Urinary bladder (tissue), 3 donors: ENCODE data around the genes NDNF, IL21 and FGF2.

DNA sequence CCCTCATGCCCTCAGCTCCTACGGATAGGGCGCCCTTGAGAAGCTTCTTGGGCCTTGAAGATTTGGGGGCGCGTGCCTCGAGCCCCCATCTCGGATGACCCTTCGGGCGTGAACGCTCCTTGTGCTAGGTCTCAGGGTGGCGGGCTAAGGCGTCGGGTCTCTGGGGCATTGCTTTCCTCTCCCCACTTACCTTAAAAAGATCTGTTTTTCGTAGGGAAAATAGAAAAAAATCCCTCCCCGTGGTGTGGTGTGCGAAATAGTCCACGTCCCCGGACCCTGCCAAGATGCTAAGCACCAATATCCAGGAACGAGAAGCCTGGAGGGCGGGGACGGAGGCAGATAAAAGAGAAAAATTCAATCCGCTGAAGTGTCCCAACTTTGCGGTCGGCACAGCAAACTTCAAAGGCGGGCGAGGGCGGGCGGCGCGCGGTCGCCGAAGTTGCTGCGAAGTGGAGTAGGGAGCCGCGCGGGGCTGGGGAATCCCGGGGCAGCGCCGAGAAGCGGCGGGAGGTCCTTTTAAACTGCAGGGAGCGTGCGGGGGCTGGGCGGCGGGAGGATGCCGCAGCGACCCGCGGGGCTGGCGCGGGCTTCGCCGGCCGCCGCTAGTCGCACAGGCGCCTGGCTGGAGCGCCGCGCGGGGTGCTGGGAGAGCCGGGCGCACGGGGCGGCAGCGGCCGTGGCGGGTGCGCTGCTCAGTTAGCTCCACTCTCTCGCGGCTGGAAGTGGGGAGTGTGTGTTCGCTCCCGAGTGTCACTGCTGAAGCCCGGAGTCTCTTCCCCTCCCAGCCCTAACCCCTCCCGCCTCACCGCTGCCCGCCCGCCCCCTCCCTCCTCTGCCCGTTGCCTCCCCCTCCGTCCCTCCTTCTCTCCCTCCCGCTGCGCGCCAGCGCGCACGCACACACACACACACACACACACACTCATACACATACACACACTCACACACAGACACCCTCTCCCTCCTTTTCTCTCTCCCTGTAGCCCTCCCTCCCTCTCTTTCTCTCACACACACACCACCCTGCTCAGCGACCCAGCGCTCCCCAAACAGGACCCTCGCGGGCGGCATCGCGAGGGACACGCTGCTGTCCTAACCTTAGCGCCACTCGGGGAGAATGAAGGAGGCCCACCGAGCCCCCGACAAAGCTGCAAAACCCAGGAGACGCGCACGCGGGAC is at the start of gene NDNF:
Gene NDNF (minus strand): TSS at position 733 of the 1,173 bp plus-strand sequence.
- PRO-cap, result unidirectional peak, plus-strand start at position 402 of the sequence; bidirectional peak, plus-strand start at position 545 of the sequence, minus-strand start at position 492 of the sequence; unidirectional peak, minus-strand start at position 612 of the sequence; unidirectional peak, minus-strand start at position 755 of the sequence
- RAMPAGE, long total RNA, result no peak

DNA sequence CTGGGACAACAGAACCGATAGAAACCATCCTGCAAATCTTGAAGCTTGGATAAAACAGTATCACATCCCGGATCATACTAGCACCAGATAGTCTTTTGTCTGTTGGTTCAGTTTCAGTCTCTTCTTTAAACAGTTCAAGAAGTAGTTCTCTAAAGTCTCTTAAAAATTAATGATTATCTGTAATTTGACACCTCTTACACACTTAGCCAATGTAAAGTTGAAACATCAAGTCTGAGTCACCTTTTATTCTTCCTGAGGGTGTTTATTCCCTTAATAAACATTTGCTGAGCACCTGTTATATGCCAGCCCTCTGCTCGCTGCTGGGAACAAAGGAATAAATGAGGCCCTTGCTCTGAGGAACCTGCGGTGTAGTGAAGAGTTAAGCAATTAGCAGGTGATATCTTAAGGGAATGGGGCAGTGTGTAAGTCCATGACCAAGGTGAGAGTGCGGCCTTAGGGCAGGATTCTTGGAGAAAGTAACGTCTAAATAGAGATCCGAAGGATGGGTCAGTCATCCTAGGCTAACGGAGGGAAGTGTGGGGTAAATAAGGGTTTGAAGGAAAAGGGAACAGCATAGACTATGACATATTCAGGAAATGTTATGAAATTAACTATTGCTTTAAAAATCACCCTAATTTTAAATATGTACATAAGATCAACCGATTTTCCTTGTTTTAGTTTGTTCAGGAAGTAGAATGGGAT is 5.2 kb upstream of the NDNF start:
- PRO-cap, result no peak
- RAMPAGE, long total RNA, result no peak

DNA sequence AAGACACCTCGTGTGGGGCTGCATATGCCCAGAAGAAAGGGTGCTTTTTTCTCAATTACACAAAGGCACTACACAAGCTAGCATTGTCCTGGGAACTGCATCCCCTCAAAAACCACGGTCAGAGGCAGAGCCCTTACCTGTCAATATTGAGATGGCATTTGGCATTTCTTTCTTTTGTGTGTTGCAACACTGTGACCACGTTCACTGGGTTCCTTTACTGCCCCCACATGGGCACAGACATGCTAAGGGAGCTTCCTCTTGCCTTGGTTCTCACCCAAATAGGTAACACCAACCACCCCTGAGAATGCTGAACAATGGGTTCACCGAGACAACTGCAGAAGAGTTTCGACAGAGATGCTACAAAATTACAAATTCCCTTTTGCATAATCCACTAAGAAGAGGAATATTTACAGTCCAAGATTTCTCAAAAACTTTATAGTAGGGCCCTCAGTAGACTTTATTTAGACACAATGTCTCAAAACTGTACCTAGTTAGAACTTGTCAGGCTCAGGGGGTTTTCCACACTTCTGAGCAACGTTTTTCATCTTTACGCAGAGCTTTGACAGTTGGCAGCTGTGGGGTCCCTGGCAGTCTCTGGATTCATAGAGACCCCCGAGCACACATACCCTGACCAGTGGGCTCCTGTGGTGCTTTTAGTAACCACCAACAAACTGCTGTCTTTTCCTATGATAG is 35.9 kb upstream of the TNIP3 start:
- PRO-cap, result no peak
- RAMPAGE, long total RNA, result no peak

DNA sequence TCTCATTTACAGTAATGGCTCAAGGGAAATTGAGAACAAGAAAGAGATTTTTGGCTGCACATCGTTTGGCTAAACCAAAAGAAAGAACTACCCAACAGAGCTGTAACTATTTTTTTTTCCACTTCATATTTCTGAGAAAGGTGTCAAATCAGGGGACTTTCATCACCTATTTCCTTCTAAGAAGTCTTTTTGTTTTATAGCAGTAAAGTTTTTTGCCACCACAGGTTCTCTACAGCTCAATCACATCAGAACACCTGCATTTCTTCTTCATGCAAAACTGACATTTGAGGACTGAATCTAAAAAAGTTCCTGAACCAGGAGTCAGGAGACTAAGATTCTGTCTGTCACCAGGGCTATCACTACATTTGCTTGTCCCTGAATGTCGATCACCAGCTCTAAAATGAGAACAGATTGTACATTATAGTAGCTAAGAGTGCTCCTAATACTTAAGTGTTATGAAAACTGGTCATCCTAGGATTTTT is 57.6 kb upstream of the TNIP3 start:
- PRO-cap, result no peak
- RAMPAGE, long total RNA, result no peak

GRCh38 chr4:121381292-121381642 is 449 bp upstream of the QRFPR start:
- PRO-cap, result no peak
- RAMPAGE, long total RNA, result no peak

- PRO-cap, result no peak
- RAMPAGE, long total RNA, result no peak
Observed at GRCh38 chr4:122151836-122152148, 339 bp upstream of the BLTP1 start.

DNA sequence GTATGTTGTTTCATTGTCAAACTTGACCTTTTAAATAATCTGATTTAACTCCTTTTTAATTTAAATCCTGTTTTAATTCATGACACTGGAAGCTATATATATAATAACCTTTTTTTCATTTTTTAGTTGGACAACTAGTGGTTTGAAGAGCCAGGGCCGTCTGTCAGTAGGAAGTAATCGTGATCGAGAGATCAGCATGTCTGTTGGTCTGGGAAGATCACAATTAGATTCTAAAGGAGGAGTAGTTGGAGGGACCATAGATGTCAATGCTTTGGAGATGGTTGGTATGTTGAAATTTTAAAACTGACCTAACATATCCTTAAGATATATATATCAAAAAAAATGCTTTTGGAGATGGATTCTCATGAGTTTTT is 29.8 kb upstream of the ADAD1 start:
- PRO-cap, result no peak
- RAMPAGE, long total RNA, result no peak

DNA sequence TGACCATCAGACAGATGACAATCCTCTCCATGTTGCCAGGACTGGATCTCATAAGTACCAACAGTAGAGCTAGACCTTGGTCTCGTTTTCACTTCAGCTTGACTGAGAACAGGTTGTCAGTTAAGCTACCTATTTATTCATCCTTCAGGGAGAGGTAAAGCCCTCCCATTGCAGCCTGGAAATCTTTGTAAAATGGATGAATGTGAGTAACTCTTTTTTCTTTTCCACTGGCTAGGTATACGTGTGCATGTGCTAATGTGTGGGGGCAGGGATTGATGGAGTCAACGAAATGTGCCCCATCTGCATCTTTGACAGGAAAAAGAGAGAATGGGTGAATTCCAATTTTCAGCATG is at the start of gene IL21:
Gene IL21 (minus strand): TSS at position 107 of the 353 bp plus-strand sequence.
- PRO-cap, result no peak
- RAMPAGE, long total RNA, result no peak

DNA sequence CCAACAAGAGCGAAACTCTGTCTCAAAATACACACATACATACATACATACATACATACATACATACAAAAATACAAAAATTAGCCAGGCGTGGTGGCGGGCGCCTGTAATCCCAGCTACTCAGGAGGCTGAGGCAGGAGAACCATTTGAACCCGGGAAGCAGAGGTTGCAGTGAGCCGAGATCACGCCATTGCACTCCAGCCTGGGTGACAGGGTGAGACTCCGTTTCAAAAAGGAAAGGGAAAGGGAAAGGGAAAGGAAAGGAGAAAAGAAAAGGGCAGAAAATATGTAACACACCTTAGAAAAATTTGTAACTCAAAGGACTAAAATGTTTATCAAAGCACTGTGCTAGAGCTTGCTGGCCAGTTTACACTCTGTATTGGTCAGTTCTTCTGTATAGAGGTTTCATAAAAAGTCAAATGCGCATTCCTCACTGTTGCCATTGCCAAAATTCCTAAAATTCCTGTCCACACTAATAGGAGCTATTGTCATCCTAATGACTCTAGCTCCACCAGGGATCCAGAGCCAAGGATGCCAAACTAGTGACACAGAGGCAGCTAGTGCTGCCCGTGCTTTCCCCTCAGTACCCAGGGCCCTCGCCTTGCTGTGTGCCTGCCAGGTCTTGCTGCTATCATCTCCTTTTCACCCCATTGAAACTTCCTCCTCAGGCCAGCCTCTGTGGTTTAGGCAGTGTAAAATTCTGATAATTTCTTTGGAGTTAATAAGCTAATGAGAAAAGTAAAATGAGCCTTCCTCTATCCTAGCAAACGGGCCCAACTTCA is 43.4 kb upstream of the FGF2 start:
- PRO-cap, result no peak
- RAMPAGE, long total RNA, result no peak

DNA sequence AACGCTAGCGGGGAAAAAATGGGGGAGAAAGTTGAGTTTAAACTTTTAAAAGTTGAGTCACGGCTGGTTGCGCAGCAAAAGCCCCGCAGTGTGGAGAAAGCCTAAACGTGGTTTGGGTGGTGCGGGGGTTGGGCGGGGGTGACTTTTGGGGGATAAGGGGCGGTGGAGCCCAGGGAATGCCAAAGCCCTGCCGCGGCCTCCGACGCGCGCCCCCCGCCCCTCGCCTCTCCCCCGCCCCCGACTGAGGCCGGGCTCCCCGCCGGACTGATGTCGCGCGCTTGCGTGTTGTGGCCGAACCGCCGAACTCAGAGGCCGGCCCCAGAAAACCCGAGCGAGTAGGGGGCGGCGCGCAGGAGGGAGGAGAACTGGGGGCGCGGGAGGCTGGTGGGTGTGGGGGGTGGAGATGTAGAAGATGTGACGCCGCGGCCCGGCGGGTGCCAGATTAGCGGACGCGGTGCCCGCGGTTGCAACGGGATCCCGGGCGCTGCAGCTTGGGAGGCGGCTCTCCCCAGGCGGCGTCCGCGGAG is at the start of gene FGF2:
Gene FGF2 (plus strand): TSS at position 437 of the 527 bp plus-strand sequence.
- PRO-cap, result bidirectional peak, plus-strand start at position 104 of the sequence, minus-strand start outside the sequence; bidirectional peak, plus-strand start at position 440 of the sequence, minus-strand start at position 228 of the sequence
- RAMPAGE, long total RNA, result no peak

GRCh38 chr4:122944902-122945584 is 22.2 kb downstream of the SPATA5 start:
- PRO-cap, result no peak
- RAMPAGE, long total RNA, result no peak

GRCh38 chr4:123351632-123352274 is 44.8 kb upstream of the SPRY1 start:
- PRO-cap, result no peak
- RAMPAGE, long total RNA, result no peak

DNA sequence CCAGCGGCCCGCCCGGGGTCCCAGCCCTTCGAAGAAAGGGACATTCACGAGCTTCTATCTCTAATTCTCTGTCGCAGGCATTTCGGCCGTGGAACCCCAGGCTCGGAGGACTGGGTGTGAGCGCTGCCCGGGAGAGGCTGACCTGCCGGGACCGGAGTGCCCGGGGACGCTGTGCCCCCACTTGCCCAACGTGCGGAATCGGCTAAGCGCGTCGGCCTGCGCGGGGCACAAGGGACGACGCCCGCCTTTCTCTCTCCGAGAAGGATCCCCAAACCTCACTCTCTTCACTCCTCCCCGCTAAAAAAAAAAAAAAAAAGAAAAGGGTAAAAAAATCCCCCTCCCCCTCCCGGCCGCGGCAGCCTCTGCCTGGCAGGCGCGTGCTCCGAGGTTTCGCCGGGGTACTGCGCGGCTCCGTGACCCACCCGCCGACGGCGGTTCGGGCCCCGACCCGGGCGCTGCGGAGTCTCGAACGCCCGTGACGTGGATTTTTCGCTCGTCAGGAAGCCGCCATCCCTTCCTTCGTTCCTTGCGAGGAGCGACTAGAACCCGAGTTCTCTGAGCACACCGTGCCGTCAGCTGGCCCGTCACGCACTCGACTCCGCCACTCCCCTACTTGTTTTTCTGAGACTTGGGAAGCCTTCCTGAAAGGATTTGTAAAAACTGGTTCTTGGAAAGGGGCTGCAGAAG is 1.1 kb downstream of the SPRY1 start:
- PRO-cap, result bidirectional peak, plus-strand start at position 387 of the sequence, minus-strand start at position 286 of the sequence
- RAMPAGE, long total RNA, result no peak

DNA sequence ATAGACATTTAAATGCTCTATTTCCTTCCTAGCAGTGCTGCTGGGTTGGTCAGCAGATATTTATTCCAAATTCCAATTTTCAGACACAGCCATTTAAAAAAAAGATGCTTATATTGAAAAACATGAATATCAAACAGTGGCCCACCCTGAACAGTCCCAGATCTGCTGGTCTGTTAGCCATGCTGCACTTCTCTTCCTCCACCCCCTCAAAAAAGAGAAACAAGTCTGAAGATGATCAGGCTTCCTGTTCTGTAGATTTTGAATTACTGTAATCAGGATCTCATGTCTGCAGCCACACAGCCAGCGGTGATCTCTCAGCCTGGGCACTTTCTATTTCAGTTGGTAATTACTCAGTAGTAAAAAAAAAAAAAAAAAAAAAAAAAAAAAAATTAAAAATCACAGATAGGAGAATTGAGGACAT is 46.7 kb downstream of the SPRY1 start:
- PRO-cap, result no peak
- RAMPAGE, long total RNA, result no peak

DNA sequence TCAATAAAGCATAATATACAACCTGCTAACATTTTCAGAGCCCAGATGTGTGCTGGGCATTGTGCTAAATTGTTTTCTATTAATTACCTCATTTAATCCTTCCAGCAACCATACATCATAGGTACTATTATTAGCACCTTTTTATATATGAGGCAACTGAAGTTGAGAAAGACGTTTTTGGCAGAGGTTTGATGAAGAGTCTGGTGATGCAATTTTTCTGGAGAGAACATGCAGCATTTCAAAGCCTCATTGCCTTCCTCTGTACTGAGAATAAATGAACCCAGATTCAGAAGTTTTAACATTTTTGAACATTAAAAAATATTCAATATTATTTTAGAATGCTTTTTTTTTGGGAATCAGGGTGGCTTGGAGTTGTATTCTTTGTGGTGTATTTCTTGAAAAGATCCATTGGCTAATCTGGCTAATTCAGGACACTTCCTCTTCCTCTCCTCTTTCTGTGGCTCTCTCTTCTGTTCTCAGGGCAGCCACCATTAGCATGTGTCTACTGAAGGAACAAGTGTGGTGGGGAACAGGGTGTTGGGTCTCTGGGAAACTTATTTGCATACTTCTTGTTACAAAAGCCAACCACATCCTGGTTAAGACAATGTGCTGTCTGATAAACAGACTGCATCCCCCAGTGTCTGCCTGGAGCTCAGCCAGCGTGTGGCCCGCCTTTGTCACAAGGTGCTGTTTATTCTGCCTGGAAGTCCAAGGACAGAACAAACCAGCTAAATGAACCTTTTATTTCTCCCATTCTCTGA is 203.2 kb downstream of the SPRY1 start:
- PRO-cap, result no peak
- RAMPAGE, long total RNA, result no peak

DNA sequence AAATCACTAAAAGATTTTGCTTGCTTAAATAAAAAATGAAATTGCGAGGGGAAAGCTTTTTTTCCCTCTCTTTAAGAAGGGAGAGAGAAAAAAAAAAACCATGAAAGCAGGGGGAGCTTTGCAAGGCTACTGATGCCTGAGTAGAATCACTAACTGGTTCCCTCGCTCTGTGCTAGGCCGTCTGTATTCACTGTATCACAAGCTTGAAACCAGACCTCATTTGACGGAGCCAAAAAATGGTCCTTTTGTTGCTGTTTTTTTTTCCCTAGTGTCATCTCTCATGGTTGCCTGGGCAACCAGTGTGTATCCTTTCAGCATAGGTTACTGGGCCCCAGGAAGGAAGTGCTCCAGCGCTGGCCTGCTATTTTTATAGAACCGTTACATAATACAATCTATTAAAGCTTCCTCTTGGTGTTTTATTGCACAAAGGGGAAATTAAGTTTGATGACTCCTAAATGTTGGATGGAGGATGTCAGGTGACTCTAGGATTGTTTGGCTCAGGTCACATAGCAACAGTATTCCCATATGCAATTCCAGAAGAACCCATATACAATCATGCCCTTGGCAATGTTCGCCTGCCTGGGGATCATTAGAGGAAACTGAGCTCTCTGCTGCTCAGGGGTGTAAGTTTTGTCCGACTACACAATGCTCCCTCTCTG is 220.4 kb downstream of the SPRY1 start:
- PRO-cap, result no peak
- RAMPAGE, long total RNA, result no peak

- PRO-cap, result no peak
- RAMPAGE, long total RNA, result no peak
Observed at GRCh38 chr4:123649695-123650452, 253.3 kb downstream of the SPRY1 start.

DNA sequence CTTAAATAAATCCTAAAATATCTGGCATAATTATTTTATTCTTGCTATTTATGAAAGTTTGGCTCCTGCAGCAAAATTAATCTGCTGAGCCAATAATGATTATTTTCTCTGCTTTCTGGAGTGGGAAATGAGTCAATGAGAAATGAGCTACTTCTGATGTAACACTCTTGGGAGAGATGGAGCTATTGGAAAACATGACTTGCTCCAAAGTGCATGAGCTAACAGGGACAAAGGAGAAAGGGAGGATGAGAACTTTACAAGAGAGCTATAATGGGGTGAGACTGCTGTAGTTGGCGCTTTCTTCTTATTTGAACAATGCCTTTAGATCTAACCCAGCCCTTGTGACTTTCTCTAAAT is 615.1 kb downstream of the ANKRD50 start:
- PRO-cap, result no peak
- RAMPAGE, long total RNA, result no peak

DNA sequence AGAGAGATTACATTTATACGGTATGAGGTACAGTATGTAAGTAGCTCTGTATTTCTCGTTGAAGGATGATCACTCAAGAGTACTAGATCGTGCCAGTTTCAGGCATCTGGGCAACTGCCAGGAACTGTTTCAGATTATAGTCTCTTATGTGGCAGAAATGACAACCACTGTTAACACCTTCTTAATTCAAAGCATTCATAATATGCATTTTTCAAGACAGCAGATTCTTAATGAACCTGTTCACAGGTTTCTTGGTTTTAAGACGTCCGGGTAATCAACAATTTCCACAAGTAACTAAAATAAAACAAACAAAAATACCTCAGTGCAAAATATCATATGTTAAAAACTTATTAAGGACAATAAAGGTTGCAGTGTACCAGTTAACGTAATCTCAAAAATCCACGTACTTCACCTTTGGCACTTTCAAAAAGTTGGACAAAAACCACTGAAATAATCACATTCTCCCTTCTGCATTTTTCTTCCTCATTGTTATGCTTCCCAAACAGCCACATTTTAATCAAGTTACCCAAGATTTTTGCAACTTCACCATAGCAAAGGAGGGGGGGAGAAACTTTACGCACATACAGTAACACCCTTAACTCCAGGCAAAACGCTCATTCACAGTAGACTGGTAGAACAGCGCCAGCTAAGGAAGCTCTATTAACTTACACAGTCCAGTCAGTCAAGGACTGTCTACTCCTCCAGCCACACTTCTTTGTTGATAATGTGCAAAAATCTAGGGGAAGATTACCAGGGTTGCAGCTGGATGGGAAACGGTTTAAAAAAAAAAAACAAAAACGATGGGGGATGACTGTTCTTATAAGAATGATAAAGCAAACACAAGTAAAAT is 1.3 kb downstream of the ANKRD50 start:
- PRO-cap, result unidirectional peak, plus-strand start at position 617 of the sequence; unidirectional peak, plus-strand start at position 681 of the sequence
- RAMPAGE, long total RNA, result no peak

DNA sequence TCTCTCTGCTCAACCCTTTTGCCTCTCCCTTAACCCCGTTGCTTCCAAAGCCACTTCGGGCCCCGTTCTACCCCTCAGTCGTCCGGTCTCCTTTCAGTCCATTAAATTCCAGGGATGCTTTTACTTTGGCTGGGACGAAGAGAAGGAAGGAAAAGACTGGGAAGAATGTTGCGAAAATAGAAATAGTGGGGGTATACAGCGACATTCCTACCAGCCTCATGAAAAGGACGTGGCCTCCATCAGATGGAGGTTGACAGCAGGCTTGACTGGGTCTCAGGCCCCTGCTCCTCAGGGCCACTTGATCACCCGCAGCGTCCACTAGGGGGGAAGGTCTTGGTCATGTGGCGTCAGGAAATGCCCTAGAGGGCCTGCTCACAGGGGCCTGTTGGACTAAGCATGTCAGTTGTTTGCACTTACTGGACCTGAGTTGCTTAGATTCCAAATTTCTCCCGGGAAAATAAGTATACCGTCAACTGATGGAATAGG is 681 bp upstream of the ANKRD50 start:
- PRO-cap, result no peak
- RAMPAGE, long total RNA, result no peak